WTC11 (cell line): ENCODE measurements around the gene CSHL1.

DNA sequence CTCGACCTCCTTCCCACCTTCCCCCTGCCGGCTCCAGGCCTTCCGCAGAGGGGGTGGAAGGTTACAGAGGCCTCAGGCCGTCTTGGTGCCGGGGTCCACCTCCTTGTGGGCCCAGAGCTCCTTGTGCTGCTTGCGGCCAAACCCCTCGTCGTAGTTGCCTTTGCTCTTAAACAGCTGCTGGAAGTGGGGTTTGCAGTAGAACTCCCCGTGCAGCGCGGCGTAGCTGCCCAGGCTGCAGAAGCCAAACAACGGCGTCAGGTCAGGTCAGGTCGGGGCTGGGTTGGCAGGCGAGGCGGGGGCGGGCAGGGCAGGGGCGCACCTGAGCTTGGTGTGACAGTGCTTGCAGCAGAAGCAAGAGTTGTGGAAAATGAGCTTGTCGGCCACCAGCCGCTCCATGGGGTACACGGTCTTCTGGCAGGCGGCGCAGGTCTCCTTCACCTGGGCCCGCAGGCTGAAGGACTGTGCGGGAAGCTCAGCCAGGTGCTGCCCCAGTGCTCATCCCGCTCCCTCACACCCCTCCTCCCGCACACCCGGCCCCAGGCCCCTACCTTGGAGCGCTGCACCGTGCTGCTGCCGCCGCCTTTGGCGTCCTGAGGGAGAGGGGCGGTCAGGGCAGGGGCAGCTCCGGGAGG is 1.3 kb downstream of the LIMD2 start:
- PRO-cap: no peak

- PRO-cap: bidirectional peak, plus-strand start at chr17:63700731, minus-strand start at chr17:63700723
Observed at GRCh38 chr17:63700629-63701197, 788 bp upstream of the LIMD2 start.

DNA sequence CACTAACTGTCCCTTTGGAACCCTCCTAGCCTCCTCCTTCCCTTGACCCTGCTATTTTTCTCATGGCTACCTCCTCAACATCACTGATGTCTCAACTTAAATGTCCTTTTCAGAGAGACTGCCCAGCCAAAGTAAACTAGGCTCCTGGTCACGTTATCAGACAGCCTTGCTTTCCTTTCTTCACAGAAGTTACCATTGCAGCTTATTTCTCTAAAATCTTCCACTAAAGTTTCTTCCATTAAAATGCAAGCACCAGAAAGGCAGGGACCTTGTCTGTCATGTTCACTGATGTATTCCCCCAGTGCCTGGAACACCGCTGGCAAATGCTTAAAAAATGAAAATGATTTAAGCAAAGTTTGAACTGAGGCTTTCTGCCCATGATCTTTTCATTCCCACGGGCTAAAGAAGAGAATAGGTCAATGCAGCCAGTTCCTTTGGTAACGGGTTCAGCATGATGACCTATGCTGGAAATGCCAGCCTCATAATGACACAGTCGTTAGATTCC is 18.8 kb upstream of the LIMD2 start:
- PRO-cap: no peak

GRCh38 chr17:63812880-63813676 is 14.2 kb upstream of the PSMC5 start:
- PRO-cap: no peak

GRCh38 chr17:63821487-63821960 is 5.7 kb upstream of the PSMC5 start:
- PRO-cap: no peak

- PRO-cap: no peak
Observed at GRCh38 chr17:63911069-63911513, at the start of gene CSHL1. TSS of gene CSHL1 (minus strand) at chr17:63911258.

GRCh38 chr17:63998822-63999241 is 681 bp downstream of the PRR29 start:
- PRO-cap: unidirectional peak, minus-strand start at chr17:63998980

GRCh38 chr17:64006379-64007179 is 8.4 kb downstream of the PRR29 start:
- PRO-cap: no peak

DNA sequence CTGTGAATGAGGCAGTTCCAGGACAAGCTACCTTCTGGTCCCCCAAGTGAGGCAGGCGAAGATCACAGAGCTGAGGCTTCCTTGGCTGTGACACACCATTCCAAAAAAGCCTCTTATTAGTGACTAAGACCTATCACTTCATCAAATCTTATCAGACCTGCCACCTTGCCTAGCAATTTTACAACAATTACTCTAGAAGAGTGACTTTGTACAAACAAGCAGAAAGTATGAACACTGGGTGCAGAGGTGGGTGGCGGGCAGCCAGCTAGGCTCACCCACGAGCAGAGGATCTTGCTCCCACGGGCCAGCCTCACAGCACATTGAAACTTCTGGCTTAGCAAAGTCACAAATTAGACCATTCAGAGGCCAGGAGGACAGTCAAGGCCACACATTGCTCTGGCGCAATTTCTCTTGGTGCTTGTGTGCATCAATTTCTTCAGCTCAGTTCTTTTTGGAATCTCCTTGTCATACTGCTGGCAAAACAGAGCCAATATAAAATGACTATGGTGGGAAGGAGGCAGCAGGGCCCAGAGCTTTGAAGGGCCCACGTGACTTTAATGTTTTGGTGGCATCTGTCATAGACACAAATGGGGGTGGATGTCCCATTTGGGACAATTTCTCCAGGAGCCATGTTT is 2.3 kb upstream of the ICAM2 start:
- PRO-cap: no peak

GRCh38 chr17:64047737-64048131 is 27.3 kb upstream of the ICAM2 start:
- PRO-cap: no peak

- PRO-cap: unidirectional peak, plus-strand start at chr17:64064110
Observed at GRCh38 chr17:64063794-64064913, 43.7 kb upstream of the ICAM2 start.

- PRO-cap: no peak
Observed at GRCh38 chr17:64147037-64147187, 17.0 kb upstream of the ERN1 start.

GRCh38 chr17:64256408-64256853 is 6.6 kb downstream of the TEX2 start:
- PRO-cap: no peak

GRCh38 chr17:64261738-64262924 is 929 bp downstream of the TEX2 start:
- PRO-cap: no peak

- PRO-cap: no peak
Observed at GRCh38 chr17:64319468-64320002, 56.5 kb upstream of the TEX2 start.

DNA sequence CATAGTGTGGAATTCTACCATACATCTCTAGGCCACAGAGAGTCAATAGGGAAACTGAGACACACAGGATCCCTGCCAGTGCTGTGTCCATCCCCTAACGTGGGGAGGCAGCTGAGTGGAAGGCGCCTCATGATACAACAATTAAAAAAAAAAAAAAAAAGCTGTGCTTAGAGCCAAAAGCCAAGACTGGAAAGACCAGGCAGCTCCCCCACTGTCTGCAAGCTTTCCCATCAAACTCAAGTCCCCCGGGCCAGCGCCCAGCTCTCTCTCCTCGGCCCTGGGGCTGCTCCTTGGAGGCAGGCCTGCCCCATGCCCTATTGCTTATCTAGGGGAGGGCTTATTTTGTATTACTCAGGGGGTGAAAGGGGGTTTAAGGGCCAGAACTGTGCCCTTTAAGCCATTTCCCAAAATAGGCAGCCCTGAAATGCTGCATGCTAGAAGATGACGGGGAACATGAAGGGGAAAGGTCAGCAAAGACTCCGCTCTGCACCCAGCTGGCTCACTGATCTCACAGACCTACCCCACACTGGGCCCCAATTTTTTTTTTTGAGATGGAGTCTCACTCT is 56.6 kb downstream of the PECAM1 start:
- PRO-cap: no peak

DNA sequence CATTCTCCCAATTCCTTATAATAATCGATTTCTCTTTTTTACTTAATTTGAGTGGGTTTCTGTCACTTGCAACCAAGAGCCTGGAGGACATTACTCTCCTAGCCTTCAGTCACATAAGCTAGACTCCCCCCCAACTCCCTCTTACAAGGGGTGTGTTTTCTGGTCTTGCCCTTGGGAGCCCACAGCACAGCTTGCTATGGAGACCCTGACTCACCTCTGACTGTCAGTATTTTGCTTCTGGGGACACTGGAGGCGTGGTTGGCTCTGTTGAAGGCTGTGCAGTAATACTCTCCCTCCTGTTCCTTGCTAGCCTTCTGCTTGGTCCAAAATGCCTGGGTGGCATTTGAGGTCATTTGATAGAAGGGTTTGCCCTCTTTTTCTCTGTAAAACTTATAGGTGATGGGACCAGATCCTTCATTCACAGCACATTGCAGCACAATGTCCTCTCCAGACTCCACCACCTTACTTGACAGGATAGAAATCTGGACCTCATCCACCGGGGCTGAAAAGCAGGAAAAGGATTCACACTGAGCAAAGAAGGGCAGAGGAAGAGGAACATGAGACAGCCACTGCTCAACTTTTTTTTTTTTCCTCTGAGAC is 34.7 kb downstream of the PECAM1 start:
- PRO-cap: no peak

DNA sequence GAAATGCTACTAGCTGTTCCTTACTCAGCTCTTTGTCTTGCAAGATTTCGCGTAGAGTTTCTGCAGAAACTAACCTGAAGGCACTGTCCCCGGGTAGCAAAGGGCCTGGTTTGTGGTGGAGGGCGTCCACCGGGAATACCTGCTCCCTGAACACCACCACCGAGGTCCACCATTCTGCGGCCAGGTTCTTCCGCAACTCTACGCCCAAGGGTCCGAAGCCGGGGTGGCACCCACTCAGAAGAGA is 474 bp downstream of the POLG2 start:
- PRO-cap: bidirectional peak, plus-strand start at position 54 of the sequence, minus-strand start outside the sequence

DNA sequence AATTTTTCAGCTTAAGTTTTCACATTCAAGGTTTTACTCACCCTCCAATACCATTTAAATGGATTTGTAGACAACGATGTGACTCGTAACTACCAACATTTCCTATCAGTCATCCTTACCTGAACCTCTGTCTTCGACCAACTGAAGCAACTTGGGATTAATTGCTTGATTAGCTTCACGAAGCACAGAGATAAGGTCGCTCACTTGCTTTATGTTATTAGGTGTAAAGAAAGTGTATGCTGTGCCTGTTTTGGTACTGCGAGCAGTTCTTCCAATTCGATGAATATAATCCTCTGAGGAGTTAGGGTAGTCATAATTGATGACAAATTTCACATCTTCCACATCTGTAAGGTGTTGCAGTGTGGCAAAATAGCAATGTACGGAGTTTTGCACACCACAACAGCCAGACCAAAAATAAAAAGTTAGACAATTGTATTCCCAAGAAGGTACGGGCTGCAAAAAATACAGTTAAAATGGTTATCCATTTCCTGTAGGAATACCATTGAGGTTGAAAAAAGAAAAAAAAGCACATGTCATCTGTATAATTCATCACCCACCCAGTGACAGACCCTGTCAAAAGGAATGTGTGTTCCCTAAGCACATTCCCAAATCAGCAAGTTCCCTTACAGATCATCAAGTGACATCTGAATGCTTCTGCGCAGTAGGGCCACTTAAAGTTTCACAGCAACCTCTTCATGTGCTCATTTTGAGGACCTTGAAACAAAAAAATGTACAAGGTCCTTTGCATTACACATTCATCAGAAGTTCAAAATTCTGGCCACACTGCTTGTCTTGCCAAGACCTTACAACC is 3.8 kb upstream of the POLG2 start:
- PRO-cap: no peak

DNA sequence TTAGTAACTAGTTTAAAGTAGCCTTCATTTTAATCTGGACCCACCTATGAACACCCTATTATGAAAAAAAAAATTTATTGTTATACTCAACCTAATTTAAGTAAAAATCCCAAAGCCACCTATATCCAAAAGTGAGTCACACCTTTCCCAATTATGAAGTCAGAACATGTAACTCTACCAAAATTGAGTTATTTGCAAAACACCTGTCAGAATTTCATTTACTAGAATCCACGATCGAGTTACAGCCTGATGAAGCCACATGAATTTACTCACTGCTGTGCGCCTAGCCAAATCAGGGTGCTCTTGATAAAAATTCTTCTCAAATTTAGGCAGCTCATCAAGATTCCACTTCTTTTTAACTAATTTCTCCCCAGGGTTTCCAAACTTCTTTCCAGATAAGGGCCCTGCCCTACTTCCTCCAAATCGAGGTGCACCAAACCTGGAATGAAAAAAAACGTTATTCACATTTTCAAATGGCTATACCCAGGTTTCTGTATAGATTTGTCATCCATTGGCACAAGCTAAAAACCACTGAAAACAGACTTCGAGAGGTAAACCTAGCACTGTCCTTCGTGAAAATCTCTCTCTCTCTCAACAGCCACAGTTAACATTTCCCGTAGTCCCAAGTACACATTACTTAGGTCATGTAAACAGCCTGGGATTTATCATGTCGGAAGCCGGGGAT is 1.5 kb downstream of the DDX5 start:
- PRO-cap: no peak